SP-49 (cell line): ENCODE measurements around the genes TMEM132D and STX2.

DNA sequence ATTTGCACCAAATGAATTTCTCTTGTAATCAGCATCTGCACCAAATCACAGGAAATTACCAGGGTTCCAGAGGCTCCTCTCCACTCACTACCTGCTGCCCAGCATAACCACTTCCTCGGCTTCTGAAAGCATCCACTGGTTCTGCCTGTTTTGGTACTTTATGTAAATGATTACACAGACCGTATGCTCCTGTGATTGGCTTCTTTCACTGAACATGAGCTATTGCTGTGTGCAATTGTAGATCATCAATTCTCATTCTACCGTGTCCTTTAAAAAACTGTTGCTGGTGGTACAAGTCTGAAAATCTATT lies 522.1 kb downstream of the TMEM132D start:
- PRO-cap = no peak

DNA sequence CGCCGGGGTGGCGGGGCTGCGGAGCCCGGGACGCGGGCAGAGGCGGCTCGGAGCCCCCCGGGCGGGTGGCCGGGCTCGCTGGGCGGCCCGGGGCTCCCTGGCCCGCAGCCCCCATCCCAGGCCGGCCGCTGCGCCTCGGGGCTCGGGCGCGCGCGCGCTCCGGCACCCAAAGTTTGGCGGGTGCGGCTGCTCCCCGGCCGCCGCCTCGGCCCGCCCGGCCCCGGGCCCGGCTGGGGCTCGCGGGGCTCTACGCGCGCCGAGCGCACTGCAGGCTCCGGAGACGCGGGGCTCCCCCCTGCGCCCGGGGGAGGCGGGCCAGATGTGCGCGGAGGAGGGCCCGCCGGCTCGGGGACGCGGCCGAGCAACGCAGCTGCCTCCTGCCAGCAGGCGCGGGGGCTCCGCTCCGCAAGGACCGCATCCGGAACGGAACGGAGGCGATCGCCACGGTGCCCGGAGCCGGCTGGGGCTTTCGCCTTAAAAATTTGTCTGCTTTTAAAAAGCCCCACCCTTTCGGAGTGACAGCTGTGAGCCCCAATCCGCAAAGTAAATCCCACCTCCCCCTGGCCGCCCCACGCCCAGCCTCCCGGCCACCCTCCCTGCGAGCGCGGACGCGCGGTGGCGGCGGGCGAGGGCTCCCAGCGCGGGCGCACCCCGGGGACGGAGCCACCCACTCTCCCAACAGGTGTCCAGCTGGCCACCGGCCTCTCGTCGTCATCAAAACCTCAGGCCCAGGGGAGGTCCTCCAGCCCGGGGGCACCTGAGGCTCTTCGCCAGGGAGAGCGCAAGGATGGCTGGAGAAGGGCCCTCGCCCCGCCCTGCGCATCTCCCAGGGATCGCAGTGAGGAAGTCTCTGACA lies at the start of gene TMEM132D:
Gene TMEM132D (minus strand): TSS at position 267 of the 856 bp plus-strand sequence.
- PRO-cap = no peak

- PRO-cap = no peak
Measured at GRCh38 chr12:130225653-130225951, 63.3 kb downstream of the FZD10 start.

GRCh38 chr12:130717087-130717557 lies 1.0 kb upstream of the RIMBP2 start:
- PRO-cap = no peak

DNA sequence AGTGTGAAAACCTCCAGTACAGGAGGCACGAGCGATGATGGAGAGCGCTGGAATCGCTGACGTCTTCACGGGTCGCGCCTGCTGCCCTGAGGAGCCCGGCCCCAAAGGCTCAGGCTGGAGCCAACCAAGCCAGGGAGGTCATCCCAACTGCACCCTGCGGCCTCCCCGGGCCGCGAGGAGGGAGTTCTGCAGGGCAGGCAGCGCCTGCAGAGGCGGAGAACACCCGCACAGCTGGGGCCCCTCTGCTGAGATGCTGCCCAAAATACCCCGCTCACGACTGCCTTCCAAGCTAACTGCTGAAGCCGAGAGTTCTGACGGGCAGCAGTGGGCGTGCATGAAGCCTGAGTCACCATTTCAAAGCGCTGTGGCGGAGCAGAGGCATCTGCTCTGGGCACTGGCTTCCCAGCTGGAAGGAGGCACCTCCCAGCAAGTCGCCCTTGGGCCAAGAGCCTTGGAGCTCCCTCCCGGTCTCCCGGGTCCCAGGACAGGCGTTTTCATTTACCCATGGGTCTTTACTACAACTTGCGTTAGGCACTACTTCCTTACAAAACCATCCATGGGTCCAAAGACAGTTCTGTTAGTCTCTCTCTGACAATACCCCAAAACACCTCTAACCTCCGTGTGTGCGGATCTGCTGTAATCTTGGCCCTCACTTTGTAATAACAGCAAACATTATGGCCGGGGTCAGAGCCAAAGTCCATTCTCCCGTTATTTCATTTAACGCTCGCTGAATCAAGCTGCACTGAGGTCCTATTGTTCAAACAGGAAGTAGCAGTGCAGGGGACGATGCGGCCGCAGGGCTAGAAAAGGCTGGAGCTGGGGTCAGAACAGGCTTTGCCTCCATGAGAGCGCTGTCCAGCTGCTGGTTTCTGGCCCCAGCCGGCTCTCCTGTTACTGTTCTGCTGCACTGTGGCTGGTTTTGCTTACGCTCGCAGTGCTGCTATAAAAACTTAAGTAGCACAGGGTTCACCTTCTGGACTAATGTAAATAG lies 60.2 kb upstream of the RIMBP2 start:
- PRO-cap = no peak

DNA sequence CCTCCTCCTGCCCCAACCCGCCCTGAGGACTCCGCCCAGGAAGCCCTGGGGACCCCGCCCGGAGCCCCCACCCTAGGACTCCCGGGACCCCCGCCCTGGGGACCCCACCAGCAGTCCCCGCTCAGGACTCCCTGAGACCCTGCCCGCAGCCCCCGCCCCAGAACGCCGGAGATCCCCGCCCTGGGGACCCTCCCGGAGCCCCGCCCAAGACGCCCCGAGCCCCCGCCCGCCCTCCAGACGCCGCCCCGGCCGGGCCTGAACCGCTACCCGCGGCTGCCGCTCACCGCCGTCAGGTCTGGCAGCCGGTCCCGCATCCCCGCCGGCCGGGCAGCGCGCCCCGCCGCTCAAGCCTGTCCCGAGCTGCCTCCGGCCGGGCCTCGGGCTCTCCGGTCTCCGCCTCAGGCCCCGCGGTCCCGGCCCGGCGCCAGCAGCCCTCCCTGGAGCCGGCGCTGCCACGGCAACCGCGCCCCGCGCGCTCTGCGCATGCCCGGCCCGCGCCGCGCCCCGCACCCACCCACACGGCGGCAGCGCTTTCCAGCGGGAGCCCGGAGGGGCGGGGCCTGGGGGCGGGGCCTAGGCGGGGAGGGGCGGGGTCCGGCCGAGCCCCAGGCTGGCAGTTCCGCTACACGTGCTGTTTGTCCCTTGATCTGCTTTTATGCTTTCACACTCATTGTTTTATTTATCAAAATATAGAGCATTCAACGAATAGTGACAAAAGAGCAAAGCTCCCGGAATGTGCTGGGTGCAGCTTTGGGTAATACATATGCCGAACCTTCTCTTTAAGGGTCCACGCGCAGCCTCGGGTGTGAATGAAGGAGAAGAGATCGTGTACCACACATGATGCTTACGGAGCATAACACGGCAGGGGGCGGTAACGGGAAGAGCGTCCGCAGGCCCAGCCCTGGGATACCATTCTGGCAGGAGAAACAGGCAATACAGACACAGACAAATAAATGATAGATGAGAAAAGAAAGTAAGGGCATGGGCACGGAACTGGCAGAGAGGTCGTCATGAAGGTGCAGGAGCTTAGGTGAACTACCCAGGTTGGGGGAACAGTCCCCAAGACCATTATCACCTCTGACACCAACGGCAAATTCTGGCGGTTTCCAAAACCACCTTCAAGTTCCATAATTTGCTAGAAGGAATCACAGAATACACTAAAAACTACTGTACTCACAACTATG lies at the start of gene STX2:
Gene STX2 (minus strand): TSS at position 465 of the 1,184 bp plus-strand sequence.
- PRO-cap = no peak

- PRO-cap = no peak
Measured at GRCh38 chr12:130916561-130917360, 36.9 kb upstream of the ADGRD1 start.

- PRO-cap = no peak
Measured at GRCh38 chr12:130960726-130961205, 7.1 kb downstream of the ADGRD1 start.

DNA sequence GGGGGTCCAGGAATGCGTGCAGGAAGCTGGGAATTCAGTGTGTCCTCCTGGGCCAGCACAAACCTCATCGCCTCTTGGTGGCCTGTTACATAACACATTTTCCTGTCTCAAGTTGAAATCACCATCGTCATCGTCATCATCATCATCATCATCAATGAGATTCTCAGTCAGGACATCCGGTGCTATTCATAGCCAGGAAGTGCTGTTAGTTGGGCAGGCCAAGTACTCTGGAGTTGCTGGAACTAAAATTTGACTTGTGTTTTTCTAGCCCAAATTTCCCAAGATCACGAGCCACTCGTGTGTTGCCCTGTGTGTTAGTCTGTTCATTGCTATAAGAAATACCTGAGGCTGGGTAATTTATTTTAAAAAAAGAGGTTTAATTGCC lies 96.4 kb downstream of the ADGRD1 start:
- PRO-cap = no peak

DNA sequence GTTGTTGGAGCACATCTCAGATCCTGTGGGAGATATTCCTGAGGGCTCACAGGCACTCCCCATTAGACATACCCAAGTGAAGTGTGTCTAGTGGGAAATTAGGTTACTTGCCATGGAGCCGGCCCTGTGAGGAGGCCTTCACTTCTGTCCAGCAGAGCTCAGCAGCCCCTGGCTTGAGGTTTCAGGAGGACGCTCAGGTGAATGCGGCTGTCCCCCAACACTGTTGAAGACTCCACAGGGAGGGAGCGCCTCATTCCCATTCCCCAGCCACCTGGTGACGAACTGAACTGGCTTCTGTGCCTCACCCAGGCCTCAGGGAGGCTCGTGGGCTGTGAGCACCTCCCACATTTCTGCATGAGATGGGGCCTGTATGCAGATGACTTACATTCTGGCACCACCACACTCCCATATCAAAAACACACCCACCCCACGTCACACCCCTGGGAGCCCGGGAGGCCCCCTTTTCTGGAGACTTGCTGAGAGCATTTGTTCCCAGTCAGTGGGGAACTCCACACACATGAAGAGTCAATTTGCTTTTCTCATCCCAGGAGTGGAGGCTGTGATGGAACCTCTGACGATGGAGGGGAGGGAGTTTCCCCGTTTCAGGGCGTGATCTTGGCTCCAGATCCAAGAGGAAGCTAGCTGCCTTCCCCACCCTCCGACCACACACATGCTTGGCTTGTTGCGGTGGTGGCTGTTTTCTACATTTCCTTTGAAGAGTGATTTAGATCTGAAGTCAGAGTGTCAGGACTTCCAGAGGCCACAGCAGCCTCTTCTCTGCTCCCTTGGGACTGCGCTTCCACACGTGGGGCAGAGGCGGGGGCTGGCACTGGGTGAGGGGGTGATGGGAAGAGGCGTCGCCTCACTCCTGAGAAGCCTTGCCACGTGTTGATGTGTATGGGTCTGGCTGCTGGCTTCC lies 120.8 kb downstream of the ADGRD1 start:
- PRO-cap = no peak

DNA sequence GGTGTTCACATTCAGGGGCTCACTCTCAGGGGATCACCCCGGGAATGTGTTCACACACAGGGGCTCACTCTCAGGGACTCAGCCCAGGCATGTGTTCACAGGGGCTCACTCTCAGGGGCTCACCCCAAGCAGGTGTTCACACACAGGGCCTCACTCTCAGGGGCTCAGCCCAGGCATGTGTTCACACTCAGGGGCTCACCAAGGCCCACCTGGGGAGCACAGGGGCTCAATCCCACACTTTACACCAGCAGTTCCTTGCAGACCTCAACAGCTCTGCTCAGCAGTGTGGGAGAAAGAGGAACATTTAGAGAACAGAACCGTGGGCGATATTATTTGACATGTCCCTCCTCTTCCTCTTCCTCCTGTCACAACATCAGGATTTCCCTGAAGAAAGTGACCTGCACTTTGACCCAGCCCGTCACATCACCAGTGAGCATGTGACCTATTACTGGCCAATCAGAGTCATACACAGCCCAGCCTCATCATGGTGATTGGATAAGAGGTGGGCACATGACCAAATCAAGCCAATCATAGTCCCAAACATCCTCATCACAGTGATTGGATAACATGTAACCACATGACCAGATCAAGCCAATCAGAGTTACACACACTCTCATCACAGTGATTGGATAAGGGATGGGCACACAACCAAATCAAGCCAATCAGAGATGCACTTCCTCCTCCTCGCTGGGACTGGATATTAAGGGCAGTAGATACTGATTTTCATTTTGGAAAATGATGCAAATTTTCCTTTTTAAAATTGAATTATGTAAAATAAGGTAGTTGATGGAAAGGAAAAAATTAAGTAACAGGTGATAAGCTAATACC lies 359.4 kb upstream of the SFSWAP start:
- PRO-cap = no peak

DNA sequence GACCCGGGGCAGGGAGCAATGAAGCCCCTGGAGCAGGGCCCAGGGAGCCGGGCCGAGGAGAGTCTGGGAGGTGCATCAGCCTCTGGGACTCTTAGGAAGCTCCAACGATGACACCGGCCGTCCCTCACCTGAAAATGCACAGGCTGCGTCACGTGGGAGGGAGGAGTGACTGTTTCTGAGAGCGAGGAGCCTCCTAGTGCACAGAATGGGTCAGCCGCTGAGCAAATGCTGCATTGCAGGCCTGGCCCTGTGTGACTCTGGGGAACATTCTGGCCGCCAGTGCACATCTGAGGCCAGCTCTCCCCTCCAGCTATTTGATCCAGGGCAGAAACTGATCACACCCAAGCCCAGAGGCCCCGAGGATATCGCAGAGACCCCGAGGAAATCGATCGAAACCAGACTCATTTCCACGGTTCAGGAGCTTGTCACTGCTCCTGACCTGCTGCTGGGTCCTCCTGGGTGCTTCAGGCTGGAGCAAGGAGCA lies 236.5 kb upstream of the SFSWAP start:
- PRO-cap = no peak

GRCh38 chr12:131511220-131511842 lies 199.6 kb upstream of the SFSWAP start:
- PRO-cap = no peak

DNA sequence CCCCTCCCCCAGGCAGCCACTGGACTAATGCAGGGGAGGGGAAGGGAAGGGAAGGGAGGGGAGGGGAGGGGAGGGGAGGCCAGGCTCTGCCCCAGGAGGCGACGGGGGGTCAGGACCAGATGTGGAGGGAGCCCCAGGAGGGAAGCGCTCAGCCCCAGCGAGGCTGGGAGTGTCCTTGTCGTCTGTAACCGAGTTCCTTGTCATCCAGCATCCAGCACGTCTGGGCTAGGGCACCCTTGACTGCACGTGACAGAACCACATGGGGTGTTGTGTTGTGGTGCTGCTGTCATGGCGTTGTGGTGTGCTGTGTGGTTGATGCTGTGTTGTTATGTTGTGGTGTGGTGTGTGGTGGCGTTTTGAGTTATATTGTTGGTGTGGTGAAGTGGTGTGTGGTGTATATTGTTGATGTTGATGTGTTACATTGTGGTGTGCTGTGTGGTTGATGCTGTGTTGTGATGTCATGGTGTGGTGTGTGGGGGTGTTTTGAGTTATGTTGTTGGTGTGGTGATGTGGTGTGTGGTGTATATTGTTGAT lies 28.3 kb upstream of the SFSWAP start:
- PRO-cap = no peak

DNA sequence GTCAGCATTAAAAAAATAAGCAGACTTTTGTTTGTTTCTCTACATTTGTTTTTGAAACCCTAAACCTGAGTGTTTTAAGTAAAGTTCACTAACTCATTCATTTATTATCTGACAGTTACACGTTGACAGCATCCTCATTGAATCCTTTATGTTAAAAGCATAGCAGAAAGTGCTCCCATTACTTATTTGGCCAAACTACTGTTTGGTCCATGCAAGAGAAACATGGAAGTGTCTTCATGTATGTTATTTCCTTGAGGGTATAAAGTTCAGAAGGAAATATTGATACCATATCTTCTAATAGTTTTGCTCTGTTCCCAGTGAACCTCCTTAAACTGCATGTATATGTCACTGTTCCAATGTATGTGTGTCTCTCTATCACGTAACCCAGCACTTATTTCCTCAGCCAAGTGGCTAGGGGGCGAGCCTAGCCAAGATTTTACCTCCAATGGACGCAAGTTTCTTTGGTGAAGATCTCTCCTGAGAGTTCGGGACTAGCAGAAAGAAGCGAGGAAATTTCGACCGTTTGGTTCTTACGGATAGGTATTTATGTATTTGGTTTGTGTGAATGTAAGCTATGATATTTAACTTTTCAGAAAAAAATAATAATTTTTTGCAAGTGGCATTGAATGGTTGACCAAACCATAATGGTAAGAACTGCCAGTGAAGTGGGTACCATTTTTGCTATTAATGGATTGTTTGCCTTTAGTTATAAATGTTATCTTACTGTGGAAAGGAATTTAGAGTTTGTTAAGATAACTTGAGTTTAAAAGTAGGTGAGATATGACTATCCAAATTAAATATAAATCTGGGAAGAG lies 2.4 kb downstream of the SFSWAP start:
- PRO-cap = no peak

GRCh38 chr12:131789505-131790162 lies 38.6 kb upstream of the MMP17 start:
- PRO-cap = no peak

DNA sequence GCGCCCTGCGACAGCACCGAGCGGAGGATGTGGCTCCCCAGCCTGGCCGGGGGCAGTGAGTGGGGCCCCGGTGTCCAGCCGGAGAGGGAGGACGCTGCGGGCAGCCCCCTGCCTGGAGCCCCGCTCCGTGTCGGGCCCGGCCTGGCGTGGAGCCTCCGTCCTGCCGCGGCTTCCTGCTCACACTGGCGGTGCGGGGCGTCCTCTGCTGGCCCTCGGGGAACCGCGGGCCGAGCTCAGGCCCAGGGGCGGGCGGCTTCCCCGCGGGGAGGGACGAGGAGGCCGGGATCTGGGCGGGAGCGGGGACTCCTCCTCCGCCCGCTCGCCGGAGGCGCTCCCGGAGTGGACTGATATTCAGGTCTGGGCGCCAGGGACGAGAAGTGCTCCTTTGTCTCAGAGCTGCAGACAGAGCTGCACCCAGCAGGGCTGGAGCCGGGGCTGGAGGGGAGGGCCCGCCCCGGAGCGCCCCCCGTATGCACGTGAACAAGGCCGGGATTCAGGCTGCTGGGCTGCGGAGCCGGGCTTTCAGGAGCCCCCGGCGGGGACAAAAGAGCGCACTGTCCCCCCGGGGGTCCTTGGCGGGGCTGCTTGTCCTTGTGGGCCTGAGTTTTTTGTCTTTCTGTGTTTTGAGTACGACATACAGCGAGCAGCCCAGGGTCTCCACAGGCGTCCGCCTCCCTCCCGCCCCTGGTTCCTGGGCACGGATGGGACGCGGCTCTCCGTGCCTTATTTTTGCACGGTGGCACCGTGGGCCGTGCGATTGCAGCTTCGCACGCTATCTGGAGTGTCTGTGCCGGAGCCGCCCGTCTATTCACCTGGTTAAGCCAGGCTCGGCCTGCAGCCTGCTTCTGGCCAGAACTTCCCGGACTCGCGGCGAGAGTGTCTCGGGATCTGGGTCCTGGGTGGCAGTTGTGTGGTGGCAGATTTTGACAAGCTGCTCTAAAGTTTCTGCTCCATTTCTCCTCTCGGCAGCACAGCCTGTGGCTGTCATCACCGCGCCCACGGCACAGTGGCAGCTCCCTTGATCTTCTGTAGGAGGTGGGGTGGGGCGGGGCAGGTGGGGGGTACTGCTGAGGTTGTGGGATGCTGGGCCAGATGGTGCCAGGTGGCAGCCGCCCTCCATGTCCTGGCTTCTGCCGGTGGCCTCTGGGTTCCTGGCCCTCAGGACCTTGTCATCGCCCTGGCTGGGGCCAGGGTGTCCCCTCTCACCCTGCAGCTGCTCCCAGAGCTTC lies 2.5 kb downstream of the MMP17 start:
- PRO-cap = no peak

DNA sequence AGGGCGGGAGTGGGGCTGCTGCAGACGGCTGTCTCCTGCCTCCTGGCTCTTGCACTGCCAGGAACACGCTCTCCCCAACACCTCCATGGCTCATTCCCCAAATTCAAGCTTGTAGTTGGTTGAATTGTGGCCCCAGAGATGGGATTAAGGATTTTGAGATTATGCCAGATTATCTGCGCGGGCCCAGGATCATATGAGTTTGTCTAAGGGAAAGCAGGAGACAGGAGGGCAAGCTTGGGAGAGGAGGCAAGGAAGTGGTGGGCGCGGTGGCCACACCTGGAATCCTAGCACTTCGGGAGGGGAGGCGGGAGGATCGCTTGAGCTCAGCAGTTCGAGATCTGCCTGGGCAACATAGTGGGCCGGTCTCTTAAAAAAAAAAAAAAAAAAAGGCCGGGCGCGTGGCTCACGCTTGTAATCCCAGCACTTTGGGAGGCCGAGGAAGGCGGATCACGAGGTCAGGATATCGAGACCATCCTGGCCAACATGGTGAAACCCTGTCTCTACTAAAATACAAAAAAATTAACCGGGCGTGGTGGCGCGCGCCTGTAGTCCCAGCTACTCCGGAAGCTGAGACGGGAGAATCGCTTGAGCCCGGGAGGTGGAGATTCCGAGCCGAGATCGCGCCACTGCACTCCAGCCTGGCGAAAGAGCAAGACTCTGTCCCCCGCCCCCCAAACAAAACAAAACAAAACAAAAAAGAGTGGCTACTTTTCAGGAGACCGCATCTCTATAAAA lies 921 bp upstream of the PUS1 start:
- PRO-cap = no peak

- PRO-cap = no peak
Measured at GRCh38 chr12:132083577-132084219, 60.4 kb downstream of the DDX51 start.

DNA sequence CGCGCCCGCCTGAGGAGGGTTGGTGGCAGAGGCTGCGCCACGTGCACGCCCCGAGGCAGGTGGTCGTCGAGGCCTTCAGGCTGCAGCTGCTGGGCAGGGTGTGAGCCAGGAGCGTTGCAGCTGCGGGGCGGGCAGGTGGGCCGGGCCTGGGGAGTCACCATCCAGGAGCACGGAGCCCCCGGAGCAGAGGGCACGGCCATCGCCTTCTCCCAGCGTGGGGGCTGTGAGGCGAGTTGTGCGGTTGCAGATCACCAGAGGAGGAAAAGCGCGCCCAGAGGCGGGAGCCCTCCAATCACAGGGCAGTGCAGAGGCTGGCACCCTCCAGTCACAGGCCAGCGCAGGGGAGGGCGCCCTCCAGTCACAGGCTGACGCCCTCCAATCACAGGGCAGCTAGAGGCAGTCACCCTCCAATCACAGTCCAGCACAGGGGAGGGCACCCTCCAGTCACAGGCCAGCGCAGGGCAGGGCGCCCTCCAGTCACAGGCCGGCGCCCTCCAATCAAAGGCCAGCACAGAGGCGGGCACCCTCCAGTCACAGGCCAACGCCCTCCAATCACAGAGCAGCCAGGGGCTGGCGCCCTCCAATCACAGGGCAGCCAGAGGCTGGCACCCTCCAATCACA lies 26.8 kb downstream of the DDX51 start:
- PRO-cap = no peak